ENCODE data around the genes TFPI and COL3A1.

DNA sequence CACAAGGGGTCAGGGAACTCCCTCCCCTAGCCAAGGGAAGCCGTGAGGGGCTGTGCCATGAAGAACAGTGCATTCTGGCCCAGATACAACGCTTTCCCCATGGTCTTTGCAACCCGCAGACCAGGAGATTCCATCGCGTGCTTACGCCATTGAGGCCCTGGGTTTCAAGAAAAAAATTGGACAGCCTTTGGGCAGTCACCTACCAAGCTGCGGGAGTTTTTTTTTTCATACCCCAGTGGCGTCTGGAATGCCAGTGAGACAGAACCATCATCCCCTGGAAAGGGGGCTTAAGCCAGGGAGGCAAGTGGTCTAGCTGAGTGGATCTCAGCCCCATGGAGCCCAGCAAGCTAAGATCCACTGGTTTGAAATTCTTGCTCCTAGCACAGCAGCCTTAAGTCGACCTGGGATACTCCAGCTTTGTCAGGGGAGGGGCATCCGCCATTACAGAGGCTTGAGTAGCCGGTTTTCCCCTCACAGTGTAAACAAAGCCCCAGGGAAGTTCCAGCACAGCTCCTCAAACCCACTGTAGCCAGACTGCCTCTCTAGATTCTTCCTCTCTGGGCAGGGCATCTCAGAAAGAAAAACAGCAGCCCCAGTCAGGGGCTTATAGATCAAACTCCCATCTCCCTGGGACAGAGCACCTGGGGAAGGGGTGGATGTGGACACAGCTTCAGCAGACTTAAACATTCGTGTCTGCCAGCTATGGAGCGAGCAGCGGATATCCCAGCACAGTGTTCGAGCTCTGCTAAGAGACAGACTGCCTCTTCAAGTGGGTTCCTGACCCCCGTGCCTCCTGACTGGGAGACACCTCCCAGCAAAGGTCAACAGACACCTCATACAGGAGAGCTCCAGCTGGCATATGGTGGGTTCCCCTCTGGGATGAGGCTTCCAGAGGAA is 21.5 kb downstream of the TFPI start:
- PRO-cap = no peak

- PRO-cap = no peak
Observed at GRCh38 chr2:187552965-187553607, 1.1 kb downstream of the TFPI start.

- PRO-cap = no peak
Observed at GRCh38 chr2:187553771-187554772, at the start of gene TFPI. Gene TFPI (minus strand): TSS chr2:187554435.

- PRO-cap = no peak
Observed at GRCh38 chr2:188290781-188291488, 739 bp upstream of the GULP1 start.

DNA sequence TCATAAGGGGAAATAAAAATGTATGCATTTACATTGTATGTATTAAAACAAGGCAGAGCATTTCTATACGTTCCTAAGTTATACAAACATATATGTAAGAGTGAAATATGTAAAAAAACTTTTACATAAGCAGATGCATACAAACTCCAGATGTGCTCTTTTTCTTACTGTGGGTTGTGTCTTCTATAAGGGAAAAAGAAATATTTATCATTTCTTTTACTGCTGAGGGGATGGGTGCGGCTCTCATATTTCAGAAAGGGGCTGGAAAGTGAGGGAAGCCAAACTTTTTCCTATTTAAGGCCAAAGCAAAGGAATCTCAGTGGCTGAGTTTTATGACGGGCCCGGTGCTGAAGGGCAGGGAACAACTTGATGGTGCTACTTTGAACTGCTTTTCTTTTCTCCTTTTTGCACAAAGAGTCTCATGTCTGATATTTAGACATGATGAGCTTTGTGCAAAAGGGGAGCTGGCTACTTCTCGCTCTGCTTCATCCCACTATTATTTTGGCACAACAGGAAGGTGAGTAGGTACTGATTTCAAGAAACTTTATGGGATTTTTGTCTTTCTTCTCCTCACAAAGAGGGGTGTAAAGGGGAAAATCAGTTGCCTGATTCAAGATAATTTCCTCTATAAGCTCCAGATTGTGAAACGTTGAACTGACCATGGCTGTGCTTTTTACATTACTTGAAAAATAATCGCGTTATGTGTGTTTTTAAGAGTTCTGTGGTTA is at the start of gene COL3A1:
COL3A1 (plus strand) TSS at position 322 of the 728 bp plus-strand sequence.
- PRO-cap = unidirectional peak, plus-strand start at position 330 of the sequence

GRCh38 chr2:188994901-188995330 is 20.7 kb downstream of the COL3A1 start:
- PRO-cap = no peak

DNA sequence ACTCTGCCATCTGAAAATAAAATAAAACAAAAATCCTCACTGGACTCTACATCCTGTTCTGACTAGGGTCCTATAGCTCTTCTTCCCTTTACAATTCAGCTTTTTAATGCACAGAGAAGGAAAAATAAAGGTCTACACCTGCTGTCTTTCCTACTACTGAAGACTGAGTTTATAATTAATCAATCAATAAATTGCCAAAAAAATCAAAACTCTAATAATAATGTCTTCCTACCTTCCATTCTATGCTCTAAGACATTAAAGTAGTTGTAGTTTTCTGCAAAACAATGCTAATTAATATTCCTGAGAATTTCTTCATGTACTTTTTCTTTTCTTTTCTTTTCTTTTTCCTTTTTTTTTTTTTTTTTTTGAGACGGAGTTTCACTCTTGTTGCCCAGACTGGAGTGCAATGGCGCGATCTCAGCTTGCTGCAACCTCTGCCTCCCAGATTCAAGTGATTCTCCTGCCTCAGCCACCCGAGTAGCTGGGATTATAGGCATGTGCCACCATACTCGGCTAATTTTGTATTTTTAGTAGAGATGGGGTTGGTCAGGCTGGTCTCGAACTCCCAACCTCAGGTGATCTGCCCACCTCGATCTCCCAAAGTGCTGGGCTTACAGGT is 19.0 kb downstream of the COL5A2 start:
- PRO-cap = no peak

DNA sequence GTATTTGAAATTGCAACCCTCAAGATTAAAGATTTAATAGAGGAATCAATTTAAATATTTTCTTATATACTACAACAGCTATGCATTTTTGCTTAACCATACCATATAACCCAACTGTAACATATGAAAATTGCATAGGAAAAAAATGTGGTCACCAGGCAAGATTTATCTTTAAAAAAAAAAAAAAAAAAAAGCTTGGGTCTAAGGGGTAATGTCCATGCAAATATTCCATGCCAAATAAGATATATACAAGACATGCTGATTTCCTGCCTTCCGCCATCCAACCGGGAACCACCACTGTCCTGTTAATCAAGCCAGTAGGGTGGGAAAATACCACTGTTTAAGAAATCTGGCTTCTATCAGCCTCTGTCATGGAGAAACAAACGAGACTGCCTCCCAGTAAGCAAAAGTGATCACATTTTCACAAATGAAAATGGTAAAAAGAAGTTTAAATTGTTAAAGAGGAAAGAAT is 988 bp downstream of the COL5A2 start:
- PRO-cap = no peak

DNA sequence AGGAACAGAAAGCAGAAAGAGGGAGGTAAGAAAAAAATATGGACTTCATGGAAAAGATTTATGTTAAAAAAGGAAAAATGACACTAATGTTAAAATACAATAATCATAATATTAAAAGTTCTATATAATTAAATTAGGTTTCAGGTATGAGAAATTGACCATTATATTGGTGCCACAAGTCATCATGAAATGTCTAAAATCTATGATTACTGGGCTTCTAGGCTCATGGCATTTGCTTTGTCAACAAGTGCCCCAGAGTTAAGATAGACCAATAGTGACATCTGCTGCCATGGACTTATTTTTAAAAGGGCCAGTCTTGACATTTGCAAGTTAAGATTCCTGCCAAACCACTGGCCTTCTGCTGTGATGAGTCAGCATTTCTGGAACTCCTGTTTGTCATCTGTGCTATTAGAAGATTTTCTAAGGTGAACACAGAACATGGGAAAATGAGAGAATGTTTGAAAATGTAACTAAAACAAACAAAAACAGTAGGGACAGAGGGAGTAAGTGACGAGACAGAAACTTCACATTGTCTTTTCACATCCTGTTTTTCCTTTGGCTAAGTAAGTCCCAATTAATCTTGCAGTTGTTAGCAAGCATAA is 93.8 kb upstream of the WDR75 start:
- PRO-cap = no peak

- PRO-cap = no peak
Observed at GRCh38 chr2:190407023-190407426, 1.1 kb upstream of the MFSD6 start.

GRCh38 chr2:190492272-190492923 is 42.1 kb downstream of the NEMP2 start:
- PRO-cap = no peak

DNA sequence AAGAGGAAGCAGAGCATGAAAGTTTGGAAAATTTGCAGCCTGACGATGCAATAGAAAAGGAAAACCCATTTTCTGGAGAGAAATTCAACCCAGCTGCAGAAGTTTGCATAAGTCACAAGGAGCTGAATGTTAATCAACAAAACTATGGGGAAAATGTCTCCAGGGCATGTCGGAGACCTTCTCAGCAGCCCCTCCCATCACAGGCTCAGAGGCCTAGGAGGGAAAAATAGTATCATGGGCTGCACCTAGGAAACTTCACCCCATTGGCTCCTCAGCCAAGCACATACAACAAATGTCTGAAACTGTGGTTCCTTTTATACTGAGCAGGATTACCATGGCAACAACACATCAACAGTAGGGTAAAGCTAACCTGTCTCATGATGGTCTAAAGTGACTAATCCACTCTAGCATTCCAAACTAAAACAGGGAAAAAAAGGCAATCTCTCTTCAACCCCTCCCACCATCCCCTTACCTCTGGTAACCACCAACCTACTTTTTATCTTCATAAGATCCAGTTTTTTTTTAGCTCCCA is 3.2 kb upstream of the NEMP2 start:
- PRO-cap = no peak

DNA sequence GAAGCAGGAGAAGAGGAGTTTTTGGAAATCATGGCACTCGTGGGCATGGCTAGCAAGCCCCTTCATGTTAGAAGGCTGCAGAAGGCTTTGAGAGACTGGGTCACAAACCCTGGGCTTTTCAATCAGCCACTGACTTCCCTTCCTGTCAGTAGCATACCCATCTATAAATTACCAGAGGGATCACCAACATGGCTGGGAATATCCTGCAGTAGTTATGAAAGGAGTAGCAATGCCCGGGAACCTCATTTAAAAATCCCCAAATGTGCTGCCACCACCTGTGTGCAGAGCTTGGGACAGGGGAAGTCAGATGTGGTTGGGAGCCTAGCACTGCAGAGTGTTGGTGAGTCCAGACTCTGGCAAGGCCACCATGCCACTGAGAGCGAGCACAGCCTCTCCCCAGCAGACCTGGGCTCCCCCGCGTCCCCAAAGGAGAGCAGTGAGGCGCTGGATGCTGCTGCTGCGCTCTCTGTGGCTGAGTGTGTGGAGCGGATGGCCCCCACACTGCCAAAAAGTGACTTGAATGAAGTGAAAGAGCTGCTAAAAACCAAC is 10.5 kb downstream of the NAB1 start:
- PRO-cap = no peak

DNA sequence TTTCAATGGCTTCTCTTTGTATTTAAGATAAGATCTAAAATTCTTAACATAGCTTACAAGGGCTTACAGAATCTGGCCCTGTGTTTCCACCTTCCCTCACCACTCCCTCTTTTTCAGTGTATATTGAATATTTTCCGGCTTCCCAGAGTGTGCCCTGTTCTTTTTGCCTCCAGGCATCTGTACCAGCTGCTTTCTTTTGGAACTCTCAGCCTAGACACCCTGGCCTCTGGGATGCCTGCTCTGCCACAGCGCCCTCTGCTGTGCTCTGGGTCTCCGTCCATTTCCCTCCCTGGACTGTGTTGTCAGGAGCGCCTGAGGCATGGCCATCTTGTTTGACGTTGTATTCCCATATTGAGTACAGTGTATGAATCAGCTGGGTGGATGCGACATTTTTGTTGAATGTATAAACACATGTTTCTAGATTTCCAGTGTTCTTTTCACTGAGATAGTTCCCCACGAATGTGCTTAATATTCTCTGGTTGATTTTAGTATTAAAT is 31.4 kb downstream of the NAB1 start:
- PRO-cap = no peak

DNA sequence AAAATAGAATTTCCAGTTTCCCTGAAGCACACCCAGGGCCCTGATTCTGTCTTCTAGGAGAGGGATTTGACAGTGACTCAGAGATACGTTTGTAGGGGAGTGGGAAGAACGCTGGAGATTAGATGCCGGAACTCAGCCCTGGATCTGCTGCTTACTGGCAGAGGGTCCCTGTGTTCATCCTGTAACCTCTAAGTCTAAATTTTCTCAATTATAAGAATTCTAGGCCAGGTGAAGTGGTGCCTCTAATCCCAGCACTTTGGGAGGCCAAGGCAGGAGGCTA is 74.9 kb downstream of the NAB1 start:
- PRO-cap = no peak

DNA sequence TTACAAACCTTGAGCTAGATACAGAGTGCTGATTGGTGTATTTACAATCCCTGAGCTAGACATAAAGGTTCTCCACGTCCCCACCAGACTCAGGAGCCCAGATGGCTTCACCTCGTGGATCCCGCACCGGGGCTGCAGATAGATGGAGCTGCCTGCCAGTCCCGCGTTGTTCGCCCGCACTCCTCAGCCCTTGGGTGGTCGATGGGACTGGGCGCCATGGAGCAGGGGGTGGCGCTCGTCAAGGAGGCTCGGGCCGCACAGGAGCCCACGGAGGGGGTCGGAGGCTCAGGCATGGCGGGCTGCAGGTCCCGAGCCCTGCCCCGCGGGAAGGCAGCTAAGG is 111.9 kb downstream of the NAB1 start:
- PRO-cap = no peak

DNA sequence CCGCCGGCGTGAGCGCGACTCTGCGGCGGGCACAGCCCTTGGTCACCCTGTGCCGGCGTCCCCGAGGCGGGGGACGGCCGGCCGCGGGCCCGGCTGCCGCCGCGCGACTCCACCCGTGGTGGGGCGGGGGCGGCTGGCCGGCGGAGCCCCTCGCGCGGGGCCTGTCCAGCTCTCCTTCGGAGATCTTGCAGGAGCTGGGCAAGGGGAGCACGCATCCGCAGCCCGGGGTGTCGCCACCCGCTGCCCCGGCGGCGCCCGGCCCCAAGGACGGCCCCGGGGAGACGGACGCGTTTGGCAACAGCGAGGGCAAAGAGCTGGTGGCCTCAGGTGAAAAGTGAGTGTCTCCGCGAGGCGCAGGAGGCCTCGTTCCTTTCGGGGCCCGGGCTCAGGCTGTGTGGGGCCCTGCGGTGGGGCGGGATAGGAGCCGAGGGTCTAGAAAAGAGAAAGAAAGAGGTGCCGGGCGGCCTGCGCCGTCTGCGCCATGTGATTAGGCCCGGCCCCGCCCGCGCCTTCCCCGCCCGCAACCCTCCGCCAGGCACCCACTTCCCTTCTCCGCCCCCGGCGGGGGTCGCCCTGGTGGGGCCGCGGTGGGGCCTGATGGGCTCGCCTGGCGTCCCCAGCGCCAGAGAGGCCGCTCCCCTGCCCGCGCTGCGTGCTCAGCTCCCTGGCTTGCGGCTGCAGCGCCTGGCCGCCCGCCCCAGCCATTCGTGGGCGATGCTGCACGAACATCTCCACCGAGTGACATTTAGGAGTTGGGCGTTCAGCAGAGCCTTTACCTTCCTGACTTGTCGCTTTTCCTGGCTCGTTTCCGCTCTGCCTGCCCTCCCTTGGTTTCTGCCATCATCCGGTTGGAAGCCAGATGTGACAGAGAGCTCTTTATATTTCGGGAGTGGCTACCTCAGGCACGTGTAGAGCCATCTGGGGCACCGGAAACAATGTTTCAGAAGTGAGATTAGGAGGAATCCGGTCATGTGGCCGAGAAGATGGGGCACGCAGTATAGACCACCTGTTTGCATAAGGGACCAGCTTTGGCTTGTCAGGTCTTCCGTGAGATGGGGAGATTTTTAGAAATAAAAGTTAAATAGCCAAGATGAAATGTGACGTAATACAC is 871 bp downstream of the GLS start:
- PRO-cap = bidirectional peak, plus-strand start at position 568 of the sequence, minus-strand start at position 485 of the sequence; bidirectional peak, plus-strand start at position 970 of the sequence, minus-strand start at position 808 of the sequence

GRCh38 chr2:190901873-190902247 is 21.2 kb downstream of the GLS start:
- PRO-cap = no peak

- PRO-cap = no peak
Observed at GRCh38 chr2:190932714-190933418, 52.2 kb downstream of the GLS start.

- PRO-cap = no peak
Observed at GRCh38 chr2:190942926-190943564, 62.4 kb downstream of the GLS start.